Gastroesophageal sphincter (tissue), 4 donors: Measurements from ENCODE around the genes UPK3BL1 and DNAJC2.

GRCh38 chr7:102170326-102170732, 116.3 kb upstream of the SH2B2 start:
- PRO-cap, result no peak
- RAMPAGE, long total RNA, 4 experiments, result no peak in any of the 4 experiments

DNA sequence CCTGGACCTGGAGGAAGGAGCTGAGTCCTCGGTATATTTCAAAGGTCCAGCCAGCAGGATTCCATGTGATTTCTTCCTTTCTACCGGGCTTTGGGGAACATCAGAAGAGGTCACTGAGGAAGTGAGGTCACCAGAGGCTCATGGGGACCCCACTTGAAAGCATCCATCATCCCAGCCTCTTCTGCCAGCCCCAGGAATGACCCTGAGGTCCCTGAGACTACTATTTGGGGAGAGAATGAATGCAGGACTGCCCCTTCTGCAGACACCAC, 12.9 kb downstream of the SH2B2 start:
- PRO-cap, result no peak
- RAMPAGE, long total RNA, 4 experiments, result no peak in any of the 4 experiments

DNA sequence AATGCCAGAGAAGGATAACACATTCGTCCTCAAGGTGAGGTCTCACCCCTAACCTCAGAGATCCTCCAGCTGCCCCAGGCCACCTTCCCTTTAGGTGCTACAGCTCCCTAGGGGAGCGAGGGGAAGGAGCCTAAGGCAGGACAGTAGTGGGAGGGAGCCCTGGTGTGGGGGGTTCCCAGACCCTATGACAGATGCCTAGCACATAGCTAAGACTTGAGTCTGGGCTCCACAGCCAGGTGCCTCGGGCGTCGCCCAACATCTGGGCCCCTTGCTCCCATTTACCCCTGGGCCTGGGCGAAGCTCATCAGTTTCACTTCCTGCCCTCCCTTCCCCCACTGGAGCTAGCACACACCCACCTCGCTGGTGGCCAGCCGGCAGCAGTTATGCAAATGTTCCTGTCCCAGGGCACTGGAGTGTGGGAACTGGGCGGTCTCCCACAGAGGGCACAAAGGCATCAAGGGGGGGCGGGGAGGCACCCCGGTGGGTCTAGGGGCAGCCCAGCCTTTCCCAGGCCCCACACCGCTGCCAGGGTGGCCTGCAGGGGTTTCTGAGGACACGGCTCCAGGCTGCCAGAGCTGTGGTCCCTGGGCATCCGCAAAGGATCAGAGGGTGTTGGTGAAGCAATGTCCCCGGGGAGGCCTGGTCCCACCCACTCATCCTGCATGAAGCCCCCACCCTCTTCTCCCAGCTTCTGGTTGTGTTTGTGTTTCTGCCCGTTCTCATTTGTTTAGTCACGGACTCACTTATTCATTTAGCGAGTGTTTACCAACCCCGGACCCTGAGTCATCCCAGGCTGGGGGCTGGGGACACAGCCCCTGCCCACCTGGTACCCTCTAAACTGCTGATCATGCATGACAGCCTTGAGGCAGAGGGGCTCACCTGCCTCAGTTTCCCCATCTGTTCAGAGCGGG, 20.4 kb downstream of the SH2B2 start:
- PRO-cap, result no peak
- RAMPAGE, long total RNA, 4 experiments, result no peak in any of the 4 experiments

- PRO-cap, result no peak
- RAMPAGE, long total RNA, 4 experiments, result no peak in any of the 4 experiments
Observed at GRCh38 chr7:102403755-102405193, 8.1 kb downstream of the PRKRIP1 start.

GRCh38 chr7:102473301-102473945, 5.3 kb downstream of the POLR2J start:
- PRO-cap, result no peak
- RAMPAGE, long total RNA, 4 experiments, result no peak in any of the 4 experiments

DNA sequence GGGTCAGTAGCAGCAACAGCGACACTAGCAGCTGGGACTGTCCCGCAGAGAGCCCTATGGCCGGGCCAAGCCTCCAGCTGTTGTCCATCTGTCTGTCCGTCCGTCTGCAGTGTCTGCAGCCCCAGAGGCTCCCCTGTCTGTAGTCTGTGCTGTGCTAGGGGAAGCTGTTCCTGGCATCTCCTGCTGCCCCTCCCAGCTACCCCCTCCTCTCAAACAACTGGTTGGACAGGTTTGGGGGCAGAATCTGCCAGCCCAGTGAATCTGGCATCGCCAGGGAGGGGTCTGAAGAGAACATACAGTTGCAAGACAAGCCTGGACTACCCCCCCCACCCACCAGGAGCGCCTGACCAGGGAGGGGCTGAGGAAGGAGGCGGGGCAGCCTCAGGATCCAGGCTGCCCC, at the start of gene UPK3BL1:
Gene UPK3BL1, minus strand, starts transcription at position 138 of the 400 bp plus-strand sequence.
- PRO-cap, result no peak
- RAMPAGE, long total RNA, 4 experiments, result no peak in any of the 4 experiments

DNA sequence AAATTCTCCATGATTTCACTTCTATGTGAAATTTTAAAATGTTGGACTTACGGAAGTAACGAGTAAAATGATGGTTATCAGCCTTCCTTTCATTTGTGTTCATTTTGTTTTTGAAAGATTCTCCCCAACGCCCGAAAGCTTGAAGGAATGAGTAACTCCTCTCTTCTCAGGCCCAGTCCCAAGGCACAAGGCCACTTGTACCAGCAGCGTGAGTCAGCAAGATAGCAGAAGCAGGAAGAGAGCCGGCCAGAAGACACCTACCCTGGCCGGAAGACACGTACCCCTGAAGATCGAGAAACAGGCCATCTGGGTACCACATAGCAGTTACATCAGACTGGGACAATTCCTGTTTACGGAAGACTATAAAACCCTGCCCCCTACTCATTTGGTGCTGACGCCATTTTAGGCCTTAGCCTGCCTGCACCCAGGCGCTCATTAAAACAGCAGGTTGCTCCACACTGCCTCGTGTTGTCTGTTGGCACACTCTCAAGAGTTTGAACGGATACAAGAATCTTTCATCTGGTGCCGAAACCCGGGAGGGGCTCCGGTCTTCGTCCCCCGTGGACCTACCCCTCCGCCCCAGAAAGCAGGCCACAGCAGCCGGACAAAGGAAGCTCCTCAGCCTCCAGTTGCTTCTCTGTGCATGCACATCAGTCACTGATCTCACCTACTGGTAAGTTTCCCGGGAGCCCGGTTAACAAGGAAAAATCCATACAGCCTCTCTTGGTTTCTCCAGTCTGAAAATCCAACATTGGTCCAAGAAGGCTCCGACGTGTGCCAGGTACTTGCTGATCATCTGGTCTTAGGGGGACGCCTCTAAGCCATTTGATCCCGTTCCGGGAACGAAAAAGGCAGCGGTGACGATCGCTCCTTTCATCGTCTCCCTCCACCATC, 60.5 kb downstream of the LRRC17 start:
- PRO-cap, result no peak
- RAMPAGE, long total RNA, 4 experiments, result no peak in any of the 4 experiments

DNA sequence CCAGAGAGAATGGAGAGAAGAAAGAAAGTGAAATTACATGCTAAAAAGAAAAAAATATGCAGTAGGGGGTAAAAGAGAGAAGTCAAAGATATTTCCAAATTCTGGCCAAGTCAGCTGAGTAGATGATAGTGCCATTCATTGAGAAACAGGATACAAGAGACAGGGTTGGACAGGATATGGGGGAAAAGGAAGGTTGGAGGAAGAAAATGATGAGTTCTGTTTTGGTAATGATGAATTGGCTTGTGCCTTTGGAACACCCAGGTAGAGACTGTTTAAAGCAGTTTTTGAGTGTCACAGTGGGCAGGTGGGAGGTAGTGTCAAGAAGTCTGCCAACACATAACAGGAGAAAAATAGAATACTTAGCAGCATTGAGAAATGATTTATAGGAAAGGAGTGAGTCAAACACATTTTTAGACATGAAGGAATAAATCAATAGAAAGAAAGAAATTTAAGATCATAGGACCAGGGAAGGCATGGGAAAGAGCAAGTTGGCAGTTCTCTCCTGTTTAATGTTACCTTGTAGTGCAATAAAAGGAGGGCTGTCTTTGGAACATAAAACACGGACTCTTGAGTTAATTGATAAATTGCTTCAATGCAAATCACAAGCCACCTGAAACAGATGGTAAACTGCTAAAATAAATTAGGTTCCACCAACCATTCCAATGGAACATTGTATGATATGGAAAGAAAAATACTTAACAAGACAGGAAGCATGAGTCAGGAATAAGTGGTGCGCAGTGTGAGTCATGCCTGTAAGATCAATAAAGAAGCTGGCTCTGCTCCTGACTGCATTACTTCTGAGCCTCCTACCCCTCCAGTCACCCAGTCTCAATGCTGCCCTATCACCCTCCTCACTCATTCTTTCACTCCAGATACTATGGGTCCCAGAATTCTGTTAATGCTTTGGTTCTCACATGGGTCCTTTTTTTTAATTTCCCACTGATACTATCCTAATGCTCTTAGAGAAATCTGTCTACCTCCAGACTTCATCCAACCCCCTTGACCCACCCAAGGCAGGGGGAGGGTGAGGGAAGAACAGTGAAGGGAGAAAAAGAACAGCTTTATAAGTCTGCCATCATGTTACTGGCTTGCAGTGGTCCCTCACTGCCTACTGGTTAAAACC, 78.7 kb downstream of the LRRC17 start:
- PRO-cap, result no peak
- RAMPAGE, long total RNA, 4 experiments, result no peak in any of the 4 experiments

GRCh38 chr7:103075258-103075895, 437 bp downstream of the ARMC10 start:
- PRO-cap, result bidirectional peak, plus-strand start at chr7:103075529, minus-strand start at chr7:103075584
- RAMPAGE, long total RNA, 4 experiments, result no peak in any of the 4 experiments

- PRO-cap, result no peak
- RAMPAGE, long total RNA, 4 experiments, result no peak in any of the 4 experiments
Observed at GRCh38 chr7:103153057-103153599, 4.2 kb upstream of the NAPEPLD start.

DNA sequence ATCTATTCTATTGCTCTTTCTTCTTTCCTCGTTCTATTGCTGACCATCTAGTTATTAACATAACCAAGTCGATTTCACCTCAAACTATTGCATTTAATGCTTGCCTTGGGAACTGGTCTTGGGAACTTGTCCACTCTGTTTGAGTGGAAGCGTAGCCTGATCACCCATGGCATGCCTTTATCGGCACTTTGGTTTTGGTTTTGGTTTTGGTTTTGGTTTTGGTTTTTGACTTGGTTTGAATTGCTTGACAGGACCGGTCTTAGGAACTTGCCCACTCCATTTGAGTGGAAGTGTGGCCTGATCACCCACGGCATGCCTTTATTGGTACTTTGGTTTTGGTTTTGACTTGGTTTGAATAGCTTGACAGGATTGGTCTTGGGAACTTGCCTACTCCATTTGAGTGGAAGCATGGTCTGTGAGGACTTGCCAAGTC, 6.7 kb upstream of the NAPEPLD start:
- PRO-cap, result no peak
- RAMPAGE, long total RNA, 4 experiments, result no peak in any of the 4 experiments

- PRO-cap, result no peak
- RAMPAGE, long total RNA, 4 experiments, result no peak in any of the 4 experiments
Observed at GRCh38 chr7:103162614-103162993, 13.7 kb upstream of the NAPEPLD start.

DNA sequence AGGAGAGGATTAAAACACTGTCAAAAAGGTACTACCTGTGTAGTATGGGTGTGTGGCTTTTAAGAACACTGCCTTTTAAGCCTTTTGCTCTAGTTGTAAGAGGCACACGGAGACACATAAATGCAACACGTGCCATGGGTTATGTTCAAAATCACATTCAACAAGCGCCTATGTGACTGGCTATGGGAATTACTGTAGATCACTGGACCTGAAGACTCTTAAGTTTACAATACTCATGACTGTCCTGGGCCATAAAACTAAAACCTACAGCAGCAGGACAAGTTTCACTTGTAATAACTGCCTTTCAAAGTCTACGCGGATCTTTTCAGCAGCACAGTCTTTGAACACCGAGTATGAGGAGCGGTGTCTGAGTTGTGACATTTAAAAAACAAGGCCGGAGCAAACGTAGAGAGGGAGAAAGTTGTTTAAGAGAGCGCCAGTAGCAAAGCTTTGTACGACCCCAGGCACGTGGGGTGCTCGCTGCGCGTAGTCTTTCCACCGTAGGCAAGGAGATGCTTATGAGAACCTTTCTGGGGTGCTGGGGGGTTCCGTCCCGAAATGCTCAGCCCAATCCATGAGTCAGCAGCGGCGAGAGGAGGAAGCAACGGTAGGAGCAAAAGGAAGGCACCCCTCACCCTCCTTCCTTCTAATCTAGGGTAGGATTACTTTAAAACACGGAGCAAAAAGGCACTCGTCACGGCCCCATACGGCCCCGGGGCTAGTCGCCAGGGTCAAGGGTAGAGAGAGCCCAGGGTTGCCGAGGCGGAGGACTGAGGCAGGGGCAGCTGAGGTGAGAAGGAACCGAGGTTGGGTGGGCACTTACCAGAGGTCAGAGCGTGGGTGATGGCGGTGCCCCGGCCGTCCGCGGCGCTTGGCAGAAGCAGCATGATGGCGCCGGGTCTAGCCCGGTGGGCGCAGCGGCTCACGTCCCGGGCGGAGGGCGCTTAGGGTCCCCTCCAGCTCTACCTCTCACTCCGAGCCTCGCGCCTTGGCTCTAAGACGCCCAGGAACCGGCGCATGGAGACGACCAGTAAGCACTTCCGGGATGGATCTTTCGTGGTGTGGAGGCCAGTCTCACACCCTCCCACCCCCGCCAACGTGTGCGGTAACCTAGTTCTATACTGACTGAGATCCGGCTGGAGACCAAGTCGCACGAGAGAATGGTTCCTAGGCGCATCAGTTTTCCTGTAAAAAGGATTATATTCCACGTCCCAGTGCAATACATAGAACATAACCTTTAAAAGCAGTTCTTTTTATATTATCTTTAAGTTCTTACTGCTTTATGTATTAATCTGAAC, at the start of gene DNAJC2:
Gene DNAJC2, minus strand, starts transcription at position 1,032 of the 1,298 bp plus-strand sequence.
- PRO-cap, result bidirectional peak, plus-strand start at position 1,037 of the sequence, minus-strand start at position 1,102 of the sequence
- RAMPAGE, long total RNA, 4 experiments, result start-site peak on the minus strand in 4 of 4 experiments, centred at positions 1,019 to 1,042 of the sequence, 77 to 315 reads per replicate

GRCh38 chr7:103388603-103389244, 41.3 kb downstream of the PSMC2 start:
- PRO-cap, result no peak
- RAMPAGE, long total RNA, 4 experiments, result no peak in any of the 4 experiments

DNA sequence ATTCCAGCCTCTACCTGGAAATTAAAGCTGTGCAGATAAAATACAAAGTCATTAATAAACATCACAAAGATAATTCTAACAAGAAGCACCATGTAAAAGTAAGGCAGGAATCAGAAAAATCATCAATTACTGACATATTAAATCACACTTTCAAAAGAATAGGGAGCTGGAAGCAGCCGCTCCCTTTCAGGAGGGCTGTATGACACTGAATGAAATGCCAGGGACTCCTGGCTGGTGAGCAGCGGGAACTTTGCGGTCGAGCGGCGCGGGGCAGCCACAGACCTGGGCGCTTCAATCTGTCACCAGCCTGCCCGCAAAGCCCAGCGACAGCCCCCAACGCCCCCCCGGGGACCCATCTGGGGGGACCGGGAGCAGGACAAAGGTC, 1.1 kb downstream of the RELN start:
- PRO-cap, result no peak
- RAMPAGE, long total RNA, 4 experiments, result no peak in any of the 4 experiments

- PRO-cap, result no peak
- RAMPAGE, long total RNA, 4 experiments, result no peak in any of the 4 experiments
Observed at GRCh38 chr7:103990801-103991494, 1.5 kb upstream of the RELN start.

- PRO-cap, result no peak
- RAMPAGE, long total RNA, 4 experiments, result no peak in any of the 4 experiments
Observed at GRCh38 chr7:104929122-104929442, 84.9 kb upstream of the KMT2E start.

DNA sequence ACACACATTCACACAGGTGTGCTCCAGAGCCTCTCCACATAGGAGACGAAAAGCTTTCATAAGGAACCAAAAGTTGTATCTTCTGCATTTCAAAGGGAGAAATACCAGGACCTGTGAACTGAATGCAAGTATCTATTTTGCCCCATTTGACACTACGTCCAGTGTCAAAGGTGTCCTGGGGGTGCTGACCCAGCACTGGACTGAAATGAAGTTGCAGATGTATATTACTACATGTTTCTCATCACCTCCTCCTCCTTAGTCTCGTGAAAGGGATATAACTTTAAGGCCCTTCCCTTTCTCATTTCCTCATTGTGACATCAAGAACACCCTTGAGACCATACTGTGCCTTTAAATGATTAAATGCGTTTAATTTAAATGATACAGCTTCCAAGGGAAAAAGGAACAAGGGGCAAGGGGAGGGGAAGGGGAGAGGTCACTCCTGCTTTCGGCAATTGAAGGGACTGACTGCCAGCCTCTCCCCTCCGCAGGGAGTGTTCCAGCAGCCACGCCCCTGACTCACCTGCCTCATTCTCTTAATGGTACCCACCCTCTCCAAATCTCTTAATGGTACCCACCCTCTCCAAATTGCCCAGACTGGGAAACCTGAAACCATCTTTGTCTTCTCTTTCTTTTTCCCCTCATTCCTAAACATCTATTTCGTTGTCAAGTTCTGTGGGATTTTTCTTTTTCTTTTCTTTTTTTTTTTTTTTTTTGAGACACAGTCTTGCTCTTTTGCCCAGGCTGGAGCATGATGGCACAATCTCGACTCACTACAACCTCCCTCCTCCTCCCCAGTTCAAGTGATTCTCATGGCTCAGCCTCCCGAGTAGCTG, 80.4 kb upstream of the KMT2E start:
- PRO-cap, result no peak
- RAMPAGE, long total RNA, 4 experiments, result no peak in any of the 4 experiments

- PRO-cap, result no peak
- RAMPAGE, long total RNA, 4 experiments, result no peak in any of the 4 experiments
Observed at GRCh38 chr7:104973766-104974646, 40.0 kb upstream of the KMT2E start.

DNA sequence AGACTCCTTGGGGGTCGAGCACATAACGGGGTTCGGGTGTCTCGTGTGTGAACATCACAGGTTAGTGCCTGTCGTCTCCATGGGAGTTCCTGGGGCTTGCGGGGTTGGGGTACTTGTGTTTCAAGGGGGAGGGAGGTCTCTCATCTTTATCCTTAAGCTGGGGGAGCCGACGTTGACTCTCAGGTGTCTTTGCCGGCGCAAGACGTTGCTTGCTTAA, 379 bp downstream of the KMT2E start:
- PRO-cap, result no peak
- RAMPAGE, long total RNA, 4 experiments, result no peak in any of the 4 experiments